ENCODE data around the gene DHX36.

DNA sequence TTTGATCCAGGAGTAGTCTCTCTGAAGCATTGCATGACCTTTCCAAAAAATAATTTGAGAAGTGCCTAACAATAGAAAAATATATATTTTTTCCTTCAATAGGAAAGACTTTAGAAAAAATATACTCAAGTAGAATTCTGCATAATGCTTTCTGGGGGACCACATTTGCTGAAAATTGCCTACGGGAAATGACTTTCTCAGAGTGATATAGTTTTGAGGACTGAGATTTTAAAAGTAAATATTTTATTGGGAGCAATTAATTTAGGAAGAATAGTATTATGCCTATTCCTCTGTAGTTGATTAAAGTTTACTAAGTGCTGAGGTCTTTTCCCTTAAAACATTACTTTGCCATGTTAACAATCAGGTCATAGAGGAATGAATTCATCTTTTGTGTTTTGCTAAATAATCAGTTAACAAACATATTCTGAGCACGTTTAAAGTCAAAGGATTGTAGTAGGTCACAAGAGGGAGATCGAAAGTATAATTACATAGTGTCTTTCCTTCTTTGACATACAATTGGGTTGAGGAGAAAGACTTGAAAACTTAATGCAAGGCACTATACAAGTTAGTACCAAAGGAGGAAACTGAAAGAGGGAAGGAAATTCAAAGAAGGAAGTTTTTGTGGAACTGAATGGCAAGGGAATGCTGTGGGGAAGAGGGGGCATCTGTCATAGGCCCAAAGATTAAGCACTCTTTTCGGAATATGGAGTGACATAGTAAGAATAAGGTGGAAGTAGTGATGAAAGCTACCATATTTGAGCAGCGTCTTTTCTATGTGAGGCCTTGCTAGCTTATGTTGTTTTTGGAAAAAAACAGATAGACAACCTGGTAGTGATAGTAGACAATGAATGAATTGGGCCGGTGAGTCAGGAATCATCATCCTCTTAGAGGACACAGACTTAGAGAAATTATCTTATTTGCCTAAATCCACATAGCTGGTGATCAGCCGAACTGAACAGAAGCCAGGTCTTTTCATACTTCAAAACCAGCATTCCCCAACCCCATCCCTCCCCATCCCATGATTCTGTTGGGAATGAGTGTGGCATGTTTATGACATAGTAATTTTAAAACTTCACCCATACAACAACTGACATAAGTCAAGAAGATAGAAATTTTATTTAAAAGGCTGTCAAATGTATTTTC, 10.0 kb downstream of the MBNL1 start:
- RAMPAGE, long total RNA = no peak
- RRBS = no CpG with 5 or more reads among the region's 7 CpGs

- RAMPAGE, long total RNA = no peak
- RRBS = no CpG with 5 or more reads among the region's 4 CpGs
Observed at GRCh38 chr3:152280391-152280869, 11.7 kb downstream of the MBNL1 start.

DNA sequence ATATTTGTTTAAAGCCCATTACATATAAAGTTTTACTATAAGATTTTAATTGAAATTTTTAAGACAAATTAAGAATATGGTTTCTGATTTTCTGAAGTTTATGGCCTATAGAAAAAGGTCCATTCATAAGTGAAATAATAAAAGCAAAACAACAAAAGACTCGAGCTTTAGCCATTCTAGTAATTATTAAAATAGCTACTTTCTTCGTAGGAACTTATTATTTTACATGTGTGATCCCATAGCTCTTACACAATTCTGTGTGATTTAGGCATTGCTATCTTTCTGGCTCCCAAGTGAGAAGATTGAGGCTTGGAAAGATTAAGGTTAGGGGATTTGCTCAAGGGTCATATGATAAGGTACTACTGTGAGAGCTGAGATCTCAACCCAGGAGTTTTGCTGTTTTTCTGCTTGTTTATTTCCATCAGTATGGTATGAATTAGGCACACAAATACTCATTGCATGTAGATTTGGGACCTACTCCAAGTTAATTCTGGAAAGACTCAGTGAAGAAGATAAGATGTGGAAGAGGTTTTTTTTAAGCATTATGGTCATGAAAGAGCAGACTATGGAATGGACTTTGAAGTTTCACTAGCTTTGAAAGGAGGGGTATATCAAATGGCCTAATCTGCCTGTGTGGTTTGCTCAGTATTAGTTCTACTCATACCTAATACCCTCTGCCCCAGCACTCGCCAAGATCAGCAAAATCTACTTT, 12.3 kb downstream of the MBNL1 start:
- RAMPAGE, long total RNA = no peak
- RRBS = no CpG with 5 or more reads among the region's 3 CpGs

GRCh38 chr3:152301770-152302329, 33.1 kb downstream of the MBNL1 start:
- RAMPAGE, long total RNA = no peak
- RRBS = no CpG with 5 or more reads among the region's 2 CpGs

DNA sequence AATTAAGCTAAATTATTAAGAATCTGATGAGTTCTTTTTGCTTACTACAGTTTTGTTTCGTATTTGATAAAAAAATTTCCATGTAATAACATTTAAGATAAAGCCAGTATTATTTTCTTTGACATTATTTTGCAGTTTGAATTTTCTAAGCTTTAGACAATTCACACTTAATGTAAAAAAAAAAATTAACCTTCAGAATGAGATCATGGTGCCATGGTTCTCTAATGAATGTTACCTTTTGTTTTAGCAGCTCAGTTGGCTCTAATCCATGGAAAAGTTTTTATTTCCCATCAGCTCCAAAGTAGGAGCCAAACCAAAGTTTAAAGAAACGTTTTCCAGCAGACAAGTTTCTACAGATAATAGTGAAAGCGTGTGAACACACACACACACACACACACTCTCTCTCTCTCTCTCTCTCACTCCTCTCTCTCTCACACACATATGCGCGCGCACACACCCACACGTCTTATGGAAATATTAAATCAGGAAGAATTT, 46.8 kb downstream of the MBNL1 start:
- RAMPAGE, long total RNA = no peak
- RRBS = no CpG with 5 or more reads among the region's 7 CpGs

GRCh38 chr3:152318656-152319409, 50.1 kb downstream of the MBNL1 start:
- RAMPAGE, long total RNA = no peak
- RRBS = no CpG with 5 or more reads among the region's 1 CpG

DNA sequence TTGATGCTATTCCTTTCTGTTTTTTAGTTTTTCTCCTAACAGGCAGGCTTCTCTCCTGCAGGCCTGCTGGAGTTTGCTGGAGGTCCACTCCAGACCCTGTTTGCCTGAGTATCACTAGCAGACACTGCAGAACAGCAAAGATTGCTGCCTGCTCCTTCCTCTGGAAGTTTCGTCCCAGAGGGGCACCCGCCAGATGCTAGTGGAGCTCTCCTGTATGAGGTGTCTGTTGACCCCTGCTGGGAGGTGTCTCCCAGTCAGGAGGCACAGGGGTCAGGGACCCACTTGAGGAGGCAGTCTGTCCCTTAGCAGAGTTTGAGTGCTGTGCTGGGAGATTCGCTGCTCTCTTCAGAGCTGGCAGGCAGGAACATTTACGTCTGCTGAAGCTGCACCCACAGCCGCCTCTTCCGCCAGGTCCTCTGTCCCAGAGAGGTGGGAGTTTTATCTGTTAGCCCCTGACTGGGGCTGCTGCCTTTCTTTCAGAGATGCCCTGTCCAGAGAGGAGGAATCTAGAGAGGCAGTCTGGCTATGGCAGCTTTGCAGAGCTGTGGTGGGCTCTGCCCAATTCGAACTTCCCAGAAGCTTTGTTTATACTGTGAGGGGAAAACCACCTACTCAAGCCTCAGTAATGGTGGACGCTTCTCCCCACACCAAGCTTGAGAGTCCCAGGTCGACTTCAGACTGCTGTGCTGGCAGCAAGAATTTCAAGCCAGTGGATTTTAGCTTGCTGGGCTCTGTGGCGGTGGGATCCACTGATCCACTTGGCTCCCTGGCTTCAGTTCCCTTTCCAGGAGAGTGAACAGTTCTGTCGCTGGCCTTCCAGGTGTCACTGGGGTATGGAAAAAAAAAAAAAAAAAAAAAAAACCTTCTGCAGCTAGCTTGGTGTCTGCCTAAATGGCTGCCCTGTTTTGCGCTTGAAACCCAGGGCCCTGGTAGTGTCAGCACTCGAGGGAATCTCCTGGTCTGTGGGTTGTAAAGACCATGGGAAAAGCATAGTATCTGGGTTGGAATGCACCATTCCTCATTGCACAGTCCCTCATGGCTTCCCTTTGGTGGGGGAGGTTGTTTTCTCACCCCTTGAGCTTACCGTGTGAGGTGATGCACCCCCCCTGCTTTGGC, 104.1 kb downstream of the MBNL1 start:
- RAMPAGE, long total RNA = no peak
- RRBS = no CpG with 5 or more reads among the region's 14 CpGs

GRCh38 chr3:152385522-152386232, 116.9 kb downstream of the MBNL1 start:
- RAMPAGE, long total RNA = no peak
- RRBS = no CpG with 5 or more reads among the region's 1 CpG

- RAMPAGE, long total RNA = no peak
- RRBS = no CpG with 5 or more reads among the region's 4 CpGs
Observed at GRCh38 chr3:152406205-152407192, 137.8 kb downstream of the MBNL1 start.

- RAMPAGE, long total RNA = no peak
- RRBS = no CpG with 5 or more reads among the region's 3 CpGs
Observed at GRCh38 chr3:152939515-152939861, 104.6 kb downstream of the P2RY1 start.

GRCh38 chr3:153138565-153139270, 23.3 kb upstream of the RAP2B start:
- RAMPAGE, long total RNA = no peak
- RRBS = no CpG with 5 or more reads among the region's 4 CpGs

DNA sequence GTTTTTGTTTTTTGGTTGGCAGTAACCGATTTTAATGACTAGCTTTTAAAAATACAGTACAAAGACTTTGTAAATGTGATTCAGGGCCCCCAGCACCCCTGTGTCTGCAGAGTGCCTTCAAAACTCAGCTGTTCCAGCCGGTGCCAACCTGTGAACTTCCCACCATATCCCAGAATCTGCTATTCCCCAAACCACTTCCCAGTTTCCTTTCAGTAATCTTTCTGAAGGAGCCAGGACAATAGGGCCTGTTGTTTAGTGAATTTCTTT, 2.1 kb downstream of the RAP2B start:
- RAMPAGE, long total RNA = no peak
- RRBS = no CpG with 5 or more reads among the region's 2 CpGs

- RAMPAGE, long total RNA = no peak
- RRBS = no CpG with 5 or more reads among the region's 2 CpGs
Observed at GRCh38 chr3:153164444-153165318, 2.7 kb downstream of the RAP2B start.

- RAMPAGE, long total RNA = no peak
- RRBS = no CpG with 5 or more reads among the region's 2 CpGs
Observed at GRCh38 chr3:153166261-153166660, 4.2 kb downstream of the RAP2B start.

DNA sequence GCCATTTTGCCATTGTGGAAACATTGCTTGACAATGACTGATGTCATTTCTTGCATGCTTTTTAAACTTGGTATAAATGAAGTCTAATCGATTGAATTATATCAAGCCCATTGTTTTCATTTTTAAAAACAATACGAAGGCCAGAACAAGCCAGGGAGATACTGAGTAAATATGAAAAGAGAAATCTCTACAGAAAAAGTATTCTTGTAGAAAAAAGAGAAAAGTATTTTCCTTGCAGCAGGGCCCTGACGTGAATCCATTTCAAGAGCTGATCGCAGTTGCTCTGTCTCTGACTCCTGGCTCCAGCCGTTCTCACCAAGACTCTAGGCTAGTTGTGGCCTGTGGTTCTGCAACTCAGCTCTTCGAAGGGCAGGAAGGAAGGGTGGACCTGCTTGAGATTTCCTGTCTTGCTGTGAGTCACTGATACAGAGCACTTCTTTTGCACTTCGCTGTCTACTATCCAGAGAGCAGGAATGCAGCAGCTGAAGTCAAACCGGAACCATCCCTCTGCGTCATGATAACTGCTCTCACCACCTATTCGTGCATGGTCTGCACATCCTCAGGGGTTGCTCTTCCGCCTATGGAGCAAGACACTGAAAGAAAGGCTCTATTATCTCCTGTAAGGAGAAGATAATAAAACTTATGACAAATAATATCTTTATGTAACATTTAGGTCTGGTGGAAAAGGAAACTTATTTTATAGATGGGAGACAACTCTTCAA, 59.7 kb downstream of the RAP2B start:
- RAMPAGE, long total RNA = no peak
- RRBS = no CpG with 5 or more reads among the region's 11 CpGs

- RAMPAGE, long total RNA = no peak
- RRBS = no CpG with 5 or more reads among the region's 5 CpGs
Observed at GRCh38 chr3:153293196-153293672, 131.2 kb downstream of the RAP2B start.

GRCh38 chr3:153624099-153624724, 462.2 kb downstream of the RAP2B start:
- RAMPAGE, long total RNA = no peak
- RRBS = no CpG with 5 or more reads among the region's 5 CpGs

DNA sequence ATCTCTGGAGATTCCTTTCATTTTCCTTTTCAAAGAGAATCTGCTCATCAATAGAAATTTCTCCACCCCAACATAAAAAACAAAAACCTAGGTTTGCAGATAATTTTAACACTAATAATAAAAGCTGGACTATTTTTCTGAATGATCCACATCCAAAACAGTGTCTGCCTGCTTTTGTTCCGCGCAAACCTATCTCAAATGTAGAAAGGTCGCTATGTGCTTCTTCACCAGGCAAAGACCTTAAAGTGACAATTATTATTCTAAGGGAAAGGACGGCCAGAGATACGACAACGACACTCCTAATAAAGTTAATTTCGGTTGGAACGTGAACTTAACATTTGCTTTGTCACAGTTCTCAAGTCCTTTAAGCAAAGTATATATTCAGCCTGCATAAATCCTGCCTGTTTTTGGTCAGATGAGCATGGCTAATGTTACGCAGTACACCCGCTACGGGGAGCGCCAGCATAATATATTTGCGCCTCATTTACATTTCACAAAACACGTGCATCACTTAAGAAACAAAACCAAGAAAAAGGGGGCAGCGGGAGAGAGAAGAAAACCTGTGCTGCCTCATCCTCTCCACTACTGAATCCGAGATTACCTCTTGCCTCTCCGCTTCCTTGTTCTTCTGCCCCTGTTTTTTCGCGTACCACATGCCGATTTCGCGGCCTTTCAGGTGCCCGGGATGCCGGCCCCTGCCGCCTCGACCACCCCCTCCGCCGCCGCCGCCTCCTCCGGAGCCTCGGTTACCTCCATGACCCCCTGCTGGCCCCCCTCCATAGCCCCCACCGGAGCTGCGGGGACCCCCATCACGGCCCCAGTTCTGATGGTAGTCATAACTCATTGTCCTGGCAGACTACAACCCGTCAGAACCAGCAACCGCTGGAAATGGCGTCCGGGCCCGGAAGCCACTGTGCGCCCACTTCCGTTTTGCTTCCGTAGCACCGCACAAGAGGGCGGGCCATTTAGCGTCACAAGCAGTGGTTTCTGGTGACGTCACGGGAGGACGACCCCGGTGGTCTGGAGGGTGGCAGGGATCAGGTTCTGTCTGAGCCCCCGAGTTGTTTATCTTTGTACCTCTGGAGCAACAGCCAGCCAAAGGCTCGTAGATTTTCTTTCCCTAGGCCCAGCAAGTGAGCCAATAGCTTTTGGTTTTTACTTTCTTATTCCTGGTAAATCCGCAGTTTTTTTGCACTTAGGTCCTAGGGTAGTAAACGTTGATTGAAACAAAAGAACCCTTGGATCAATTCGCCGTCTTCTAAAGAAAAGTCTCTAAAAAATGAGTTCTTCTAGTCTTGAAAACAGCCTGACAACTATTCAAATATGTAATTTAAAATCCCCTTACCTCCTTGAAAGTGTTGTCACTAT, at the start of gene DHX36:
Gene DHX36, minus strand, starts transcription at position 915 of the 1,368 bp plus-strand sequence.
- RAMPAGE, long total RNA = start-site peak on the minus strand centred at position 881 of the sequence, 33 bp wide, 82 and 46 reads in 2 replicates
- RRBS = 2% methylated on average over 19 of the region's 56 CpGs

DNA sequence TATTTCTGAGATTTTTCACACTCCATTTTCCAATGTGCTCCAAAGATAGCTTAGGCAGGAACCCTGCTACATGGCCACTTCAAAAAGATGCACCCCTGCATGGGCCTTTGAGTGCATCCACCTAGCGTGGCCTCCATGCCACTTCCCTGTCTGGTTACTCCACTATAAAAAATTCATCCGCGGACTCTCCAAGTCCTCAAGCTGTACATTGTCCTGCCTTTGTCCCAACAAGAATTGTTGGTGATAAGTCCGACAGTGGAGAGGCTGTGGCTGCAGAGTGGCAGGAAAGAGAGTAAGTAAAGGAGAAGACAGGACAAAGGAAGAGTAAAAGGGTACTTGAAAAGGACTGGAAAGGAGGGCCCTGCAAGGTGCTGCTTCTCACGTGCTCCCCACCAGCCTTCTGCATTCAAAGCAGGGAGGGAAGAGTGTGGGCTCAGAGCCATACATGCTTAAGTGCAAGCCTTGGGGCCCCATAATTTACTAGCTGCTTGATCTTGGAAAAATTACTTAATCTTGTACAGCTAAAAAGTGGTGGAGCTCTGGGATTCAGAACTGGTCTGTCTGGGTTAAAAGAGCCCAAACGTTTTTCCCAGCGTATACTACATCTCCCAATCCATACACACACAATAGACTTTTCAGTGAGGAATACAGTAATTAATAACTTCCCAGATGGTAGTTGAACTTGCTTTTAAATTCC, 29.8 kb downstream of the MME start:
- RAMPAGE, long total RNA = no peak
- RRBS = no CpG with 5 or more reads among the region's 7 CpGs

GRCh38 chr3:155240579-155241097, 52.8 kb downstream of the STRIT1 start:
- RAMPAGE, long total RNA = no peak
- RRBS = no CpG with 5 or more reads among the region's 4 CpGs

All from epithelial cell of proximal tubule (primary cell).